Cytotoxic T cell (primary cell): ENCODE measurements around a stretch of chr5.

- PRO-cap, 2 experiments: no peak in any of the 2 experiments
These were observed 1.8 kb upstream of the LTC4S start for GRCh38 chr5:179791836-179792555.

GRCh38 chr5:179820023-179820125 lies 831 bp upstream of the SQSTM1 start:
- PRO-cap, 2 experiments: no peak in any of the 2 experiments

DNA sequence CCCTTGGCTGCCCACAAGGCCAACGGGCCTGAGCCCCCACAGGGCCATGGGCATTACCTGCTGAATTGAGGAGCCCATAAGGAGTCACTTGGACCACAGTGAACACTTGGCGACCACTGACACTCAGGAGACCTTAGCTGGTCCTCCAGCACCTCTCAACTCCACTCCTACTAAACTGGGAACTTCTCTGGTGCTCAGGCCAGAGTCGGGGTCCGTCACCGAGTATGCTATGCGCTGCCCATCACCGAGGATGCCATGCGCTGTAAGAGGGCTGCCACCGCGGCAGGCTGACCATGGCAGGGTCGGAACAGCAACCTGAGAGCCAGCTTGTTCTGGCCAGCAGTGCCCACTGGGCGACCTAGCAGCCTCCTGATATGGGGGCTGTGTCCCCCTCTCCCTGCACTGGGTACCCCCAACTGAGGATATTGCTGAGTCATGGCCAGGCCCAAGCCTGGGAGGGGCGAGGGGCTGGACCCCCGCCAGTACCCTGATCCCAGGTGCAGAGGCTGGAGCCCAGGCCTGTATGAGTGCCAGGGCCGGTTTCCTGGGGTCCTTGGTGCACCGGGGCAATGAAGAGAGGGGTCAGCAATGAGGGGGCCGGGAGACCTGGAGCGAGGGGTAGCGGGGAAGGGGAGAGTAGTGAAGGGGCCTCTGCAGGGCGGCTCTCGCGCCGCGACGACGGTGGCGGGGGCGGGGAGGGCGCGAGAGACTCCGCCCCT lies 420 bp upstream of the SQSTM1 start:
- PRO-cap, 2 experiments: peak in 2 of 2 experiments; most common minus-strand start position 641 of the sequence (in 2)

DNA sequence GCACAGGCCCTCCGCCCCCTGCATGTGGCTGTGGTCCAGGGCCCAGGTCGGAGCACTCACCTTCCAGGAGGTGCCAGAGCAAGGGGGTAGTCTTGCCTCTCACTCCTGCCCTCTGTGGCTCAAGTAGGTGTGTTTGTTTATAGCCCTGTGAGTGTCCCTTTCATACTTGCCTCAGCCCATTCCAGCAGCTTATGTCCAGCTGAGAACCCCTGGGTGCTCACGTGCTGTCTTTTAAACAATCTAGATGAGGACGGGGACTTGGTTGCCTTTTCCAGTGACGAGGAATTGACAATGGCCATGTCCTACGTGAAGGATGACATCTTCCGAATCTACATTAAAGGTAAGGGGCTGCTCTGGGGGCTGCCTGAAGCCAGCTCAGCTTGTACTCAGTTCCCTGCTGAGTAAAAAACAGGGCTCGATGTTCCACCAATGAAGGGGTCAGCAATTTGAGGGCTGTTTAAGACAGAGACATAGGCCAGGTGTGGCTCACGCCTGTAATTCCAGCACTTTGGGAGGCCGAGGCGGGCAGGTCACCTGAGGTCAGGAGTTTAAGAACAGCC lies 2.1 kb downstream of the SQSTM1 start:
- PRO-cap, 2 experiments: peak in 1 of 2 experiments; most common plus-strand start position 241 of the sequence (in 1)

DNA sequence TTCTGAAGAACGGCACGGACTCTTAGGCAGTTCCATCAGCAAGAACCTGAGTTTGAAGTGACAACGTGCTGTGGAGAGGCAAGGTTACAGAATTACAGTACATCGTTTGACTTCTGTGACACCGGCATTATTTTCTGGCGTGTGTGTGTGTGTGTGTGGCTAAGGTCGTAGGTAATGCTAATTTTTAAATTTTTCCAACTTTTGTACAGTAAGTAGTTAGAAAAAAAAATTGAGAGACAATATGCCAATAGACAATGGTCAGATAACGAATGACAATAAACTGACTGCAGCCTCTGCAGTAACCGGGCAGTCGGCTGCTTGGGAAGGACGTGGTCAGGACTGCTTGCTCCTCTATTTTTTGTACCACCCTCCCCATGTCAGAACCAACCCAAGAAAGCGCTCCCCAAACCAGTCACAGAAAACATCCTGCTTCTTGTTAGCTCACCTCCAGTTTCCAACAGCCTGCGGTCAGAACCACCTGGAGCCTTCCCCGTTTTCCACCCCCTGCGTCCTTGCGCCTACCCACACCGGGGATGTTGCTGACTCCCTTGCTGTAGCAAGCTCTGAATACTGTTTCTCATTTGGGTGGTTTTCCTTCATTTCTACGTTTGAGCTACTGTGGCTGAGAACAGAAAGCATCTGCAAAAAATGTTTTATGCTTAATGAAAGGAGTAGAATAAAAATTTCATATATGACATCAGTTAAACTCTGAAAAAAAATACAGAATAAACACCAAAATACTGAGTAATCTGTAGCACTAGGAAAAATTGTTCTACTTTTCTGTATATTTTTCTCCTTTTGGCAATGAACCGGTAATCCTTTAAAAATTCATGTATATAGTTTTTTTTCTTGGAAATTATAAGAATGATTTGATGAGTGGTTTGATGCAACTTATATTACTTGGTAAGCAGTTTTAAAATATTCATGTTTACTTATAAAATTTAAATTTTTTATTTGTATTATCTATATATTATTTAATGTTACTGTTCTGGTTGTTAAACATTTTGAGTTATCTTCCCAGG lies 1.8 kb upstream of the MRNIP start:
- PRO-cap, 2 experiments: no peak in any of the 2 experiments

DNA sequence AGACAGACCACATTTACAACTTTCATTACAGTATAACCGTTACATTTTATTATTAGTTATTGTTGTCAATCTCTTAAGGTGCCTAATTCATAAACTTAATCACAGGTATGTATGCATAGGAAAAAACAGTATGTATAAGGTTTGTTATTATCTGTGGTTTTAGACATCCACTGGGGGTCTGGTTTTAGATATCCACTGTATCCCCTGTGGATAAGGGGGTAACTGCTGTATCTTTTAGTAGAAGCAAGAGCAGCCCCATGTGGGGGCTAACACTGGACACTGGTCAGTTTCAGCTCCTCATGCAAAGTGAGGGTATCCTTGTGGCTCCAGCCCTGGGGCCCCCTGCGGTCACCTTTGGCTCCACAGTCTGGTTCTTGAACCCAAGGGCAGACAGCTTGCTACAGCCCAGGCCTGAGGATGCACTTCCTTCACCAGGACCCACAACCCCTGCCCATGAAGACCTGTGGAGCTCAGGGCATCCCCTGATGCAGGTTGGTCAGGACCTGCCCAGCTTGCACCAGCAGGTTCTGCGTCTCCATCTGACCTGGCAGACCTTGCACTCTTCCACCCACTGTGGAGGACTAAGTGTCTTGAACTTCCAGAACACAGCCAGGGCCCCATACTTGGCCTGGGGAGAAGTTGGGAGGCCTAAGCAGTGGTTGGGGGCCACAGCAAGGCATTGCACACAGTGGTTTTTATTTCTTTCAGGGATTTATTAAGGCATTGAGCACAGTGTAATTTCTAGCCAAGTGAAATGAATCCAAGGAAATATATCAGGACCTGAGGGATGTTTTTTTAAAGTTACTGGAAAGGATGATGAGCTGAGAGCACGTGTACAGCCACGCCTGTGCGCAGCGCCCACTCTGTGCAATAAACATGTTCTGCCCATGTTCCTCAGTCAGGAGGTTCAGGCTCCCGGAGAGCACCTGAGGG lies 3.7 kb upstream of the MRNIP start:
- PRO-cap, 2 experiments: no peak in any of the 2 experiments

GRCh38 chr5:180000059-180000862 lies 71.3 kb downstream of the RNF130 start:
- PRO-cap, 2 experiments: no peak in any of the 2 experiments

DNA sequence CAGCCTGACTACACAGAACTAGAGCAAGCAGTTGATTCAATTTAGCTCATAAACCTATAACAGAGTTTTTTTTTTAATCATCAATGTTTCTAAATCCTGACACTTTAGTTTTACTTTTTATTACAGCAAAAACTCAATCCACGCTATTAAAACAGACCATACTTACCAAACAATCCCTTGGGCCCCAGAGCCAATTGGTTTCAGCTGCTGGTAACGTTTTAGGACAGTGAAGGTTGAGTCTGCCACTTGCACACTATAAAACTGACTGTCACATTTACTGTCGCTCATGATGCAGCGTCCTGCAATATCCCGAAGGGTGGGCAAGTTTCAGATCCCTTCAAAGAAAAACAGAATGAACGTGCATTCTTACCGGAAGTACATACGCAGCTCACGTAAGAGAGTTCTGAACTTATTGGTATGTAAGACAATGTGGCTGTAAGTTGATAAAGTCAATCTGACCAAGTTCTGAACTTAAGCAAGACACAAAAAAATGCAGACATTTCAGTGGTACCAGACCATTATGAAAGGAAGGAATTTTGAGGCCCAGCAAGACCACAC lies 11.5 kb downstream of the MAPK9 start:
- PRO-cap, 2 experiments: no peak in any of the 2 experiments

DNA sequence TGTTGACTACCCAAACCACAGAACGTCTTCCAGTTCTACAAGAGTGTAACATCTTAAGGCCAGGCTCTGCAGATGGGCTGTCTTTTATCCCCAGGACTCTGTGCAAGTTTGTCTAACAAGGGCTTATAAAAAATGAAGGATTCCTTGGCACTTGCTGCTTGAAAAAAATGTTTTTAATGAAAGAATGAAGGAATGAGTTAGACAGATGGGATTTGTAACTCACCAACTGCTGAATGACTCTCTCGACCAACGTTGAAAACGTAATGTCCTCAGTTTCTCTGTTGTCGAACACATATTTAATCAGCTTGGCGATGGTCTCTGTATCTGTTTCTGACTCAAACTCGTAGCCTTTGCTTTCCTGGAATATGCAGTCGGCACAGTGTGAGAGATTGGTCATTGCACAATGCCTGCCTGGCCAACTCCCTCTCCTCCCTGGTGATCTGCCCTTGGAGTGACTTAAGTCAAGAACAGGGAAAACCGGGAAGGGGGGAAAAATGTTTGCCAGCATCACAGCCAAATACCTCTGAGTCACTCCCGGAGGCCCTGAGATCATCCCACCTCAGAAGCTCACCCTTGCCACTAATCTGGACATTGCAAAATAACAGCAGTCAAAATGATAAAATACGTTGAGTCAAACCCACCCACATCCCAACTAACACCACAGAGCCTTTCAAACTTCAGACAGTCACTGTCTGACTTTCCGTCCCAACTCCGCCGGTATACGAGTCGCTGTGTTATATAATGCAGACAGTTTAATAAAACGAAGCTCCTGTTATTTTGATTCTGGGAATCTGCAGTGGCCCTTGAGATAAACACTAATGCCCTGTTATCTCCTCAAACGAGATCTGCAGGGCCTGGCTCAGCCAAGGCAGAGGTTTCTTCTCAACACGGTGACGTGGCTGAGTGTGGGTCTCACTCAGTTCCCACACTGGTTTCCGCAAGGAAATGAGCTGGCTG lies 22.4 kb downstream of the GFPT2 start:
- PRO-cap, 2 experiments: no peak in any of the 2 experiments

DNA sequence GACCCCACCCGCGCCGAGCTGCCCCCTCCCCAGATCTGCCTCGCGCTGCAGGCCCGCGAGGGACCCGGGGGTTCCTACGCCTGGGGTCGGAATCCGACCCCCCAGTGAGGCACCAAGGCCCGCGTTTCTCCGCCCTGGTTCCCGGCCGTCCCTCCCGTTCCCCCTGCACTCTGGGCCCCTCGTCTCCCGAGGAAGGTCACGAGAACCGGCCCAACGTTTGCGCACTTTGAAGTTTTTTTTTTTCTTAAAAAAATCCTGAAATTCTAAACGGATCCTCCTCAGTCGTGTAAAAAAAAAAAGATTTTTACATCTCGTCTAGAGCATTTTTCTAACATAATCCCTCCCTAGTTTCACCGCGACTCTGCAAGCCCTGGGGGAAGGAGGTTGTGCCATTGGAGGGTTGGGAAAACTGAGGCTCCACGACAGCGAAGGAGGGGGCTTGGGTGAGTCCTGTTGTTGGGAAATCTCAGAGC lies 958 bp upstream of the GFPT2 start:
- PRO-cap, 2 experiments: no peak in any of the 2 experiments

DNA sequence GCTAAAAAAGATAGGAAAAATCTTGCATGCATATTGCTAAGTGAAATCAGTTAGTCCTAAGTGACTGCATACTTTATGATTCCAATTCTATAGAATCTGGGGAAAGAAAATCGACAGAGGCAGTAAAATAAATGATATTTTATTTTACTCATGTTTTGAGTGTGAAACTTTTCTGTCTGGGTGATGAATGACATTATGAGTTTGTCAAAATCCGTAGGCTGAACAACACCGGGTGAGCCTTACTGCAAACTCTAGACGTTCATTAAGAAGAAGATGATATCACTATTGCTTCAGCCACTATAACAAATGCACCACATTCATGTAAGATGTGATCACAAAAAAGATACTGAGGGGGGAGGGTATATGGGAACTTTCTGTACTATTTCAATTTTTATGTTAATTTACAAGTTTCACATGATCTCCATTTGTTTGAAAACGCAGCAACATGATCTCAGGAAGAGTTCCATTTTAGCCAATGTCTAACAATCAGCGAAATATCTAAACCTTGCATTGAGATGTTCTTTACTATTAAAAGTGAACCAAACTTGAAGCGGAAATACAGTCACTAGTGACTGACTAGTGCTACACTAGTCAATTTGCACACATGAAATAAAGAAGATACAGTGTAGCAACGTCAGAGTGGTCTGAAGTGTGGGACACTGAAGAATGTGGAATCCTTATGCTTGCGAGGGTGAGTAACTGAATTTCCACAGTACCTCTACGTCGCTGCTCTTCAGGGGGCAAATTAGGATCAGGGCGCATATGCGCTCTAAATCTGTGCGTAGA lies 39.4 kb upstream of the FLT4 start:
- PRO-cap, 2 experiments: peak in 2 of 2 experiments; most common plus-strand start position 637 of the sequence (in 2); most common minus-strand start position 264 of the sequence (in 1)

DNA sequence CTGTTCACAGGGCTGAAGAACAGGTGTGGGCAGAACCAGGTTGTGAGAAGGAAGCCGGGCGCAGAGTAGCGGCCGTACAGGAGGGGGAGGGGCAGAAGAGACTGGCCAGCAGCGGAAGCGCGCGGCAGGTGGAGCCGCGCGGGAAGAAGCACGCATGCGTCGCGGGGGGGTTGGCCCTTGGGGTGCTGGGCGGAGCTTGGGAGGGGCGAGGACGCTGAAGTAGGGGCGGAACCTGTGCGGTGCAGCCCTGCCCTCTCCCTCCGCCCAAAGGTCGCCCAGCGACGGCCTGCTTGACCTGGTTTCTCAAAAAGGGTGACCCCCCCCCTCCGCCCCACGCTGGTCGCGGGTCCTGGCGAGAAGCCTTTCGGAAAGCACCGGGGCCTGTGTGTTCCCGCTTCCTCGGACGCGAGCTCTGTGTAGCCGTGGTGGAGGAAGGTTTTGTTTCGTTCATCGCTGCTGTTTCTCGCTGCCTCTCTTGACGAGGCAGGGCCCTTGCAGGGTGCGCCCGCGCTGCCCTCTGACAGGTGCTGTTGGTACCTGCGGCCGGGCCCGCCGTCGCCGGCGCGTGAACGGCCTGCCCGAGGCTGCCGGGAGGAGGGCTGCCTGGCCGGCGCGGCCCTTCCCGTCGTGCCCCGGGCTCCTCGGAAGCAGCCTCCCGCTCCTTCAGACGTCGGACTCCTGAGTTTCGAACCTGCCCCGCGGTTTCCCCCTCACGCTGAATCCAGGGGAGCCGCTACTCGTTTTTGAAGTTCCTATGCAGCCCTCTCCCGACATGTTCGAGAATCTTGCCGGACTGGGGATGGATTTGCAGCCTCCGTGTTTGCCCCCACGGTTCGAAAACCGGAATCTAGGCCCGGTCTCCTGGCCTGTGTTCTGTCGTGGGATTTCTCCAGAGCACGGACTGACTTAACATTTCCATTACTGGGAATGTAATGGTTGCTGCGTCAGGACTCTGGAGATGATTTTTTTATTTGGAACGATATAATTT lies 8.0 kb upstream of the MGAT1 start:
- PRO-cap, 2 experiments: peak in 2 of 2 experiments; most common plus-strand start position 202 of the sequence (in 2); most common minus-strand start position 103 of the sequence (in 2)

DNA sequence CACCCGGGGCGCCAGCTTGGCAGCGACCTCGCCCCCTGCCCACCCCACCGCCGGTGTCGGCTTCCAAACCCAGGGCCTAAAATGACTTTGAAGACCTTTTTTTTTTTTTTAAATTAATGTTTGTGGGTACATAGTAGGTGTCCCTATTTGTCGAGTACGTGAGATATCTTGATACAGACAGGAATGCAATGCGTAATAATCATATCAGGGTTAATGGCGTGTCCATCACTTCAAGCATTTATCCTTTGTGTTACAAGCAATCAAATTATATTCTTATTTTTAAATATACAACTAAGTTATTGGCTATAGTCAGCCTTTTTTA lies 689 bp upstream of the ZFP62 start:
- PRO-cap, 2 experiments: no peak in any of the 2 experiments

GRCh38 chr5:181161106-181161551 lies 13.7 kb downstream of the OR2V2 start:
- PRO-cap, 2 experiments: peak in 1 of 2 experiments; most common plus-strand start chr5:181161231 (in 1)

GRCh38 chr5:181163411-181163924 lies 16.1 kb downstream of the OR2V2 start:
- PRO-cap, 2 experiments: no peak in any of the 2 experiments

DNA sequence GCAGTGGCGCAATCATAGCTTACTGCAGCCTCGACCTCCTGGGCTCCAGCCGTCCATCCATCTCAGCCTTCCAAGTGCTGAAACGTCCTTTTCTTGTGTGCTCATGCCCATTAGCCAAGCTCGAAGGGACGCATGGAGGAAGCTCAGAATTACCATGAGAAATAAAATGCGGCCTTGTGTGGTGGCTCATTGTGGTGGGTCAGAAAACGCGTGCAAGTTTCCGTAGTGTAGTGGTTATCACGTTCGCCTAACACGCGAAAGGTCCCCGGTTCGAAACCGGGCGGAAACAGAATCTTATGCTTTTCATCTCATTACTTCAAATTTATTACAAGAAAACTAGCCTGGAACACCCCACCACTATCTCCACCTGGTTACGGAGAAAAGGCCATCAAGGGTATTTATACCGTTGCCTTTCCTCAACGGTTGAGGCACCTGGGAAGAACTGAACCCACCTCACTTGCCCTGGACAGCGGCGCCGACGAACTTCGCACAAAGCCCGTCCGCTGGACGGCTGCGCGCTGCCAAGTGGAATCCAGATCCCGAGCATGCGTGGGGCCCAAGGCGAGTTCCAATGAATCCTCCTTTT lies 16.6 kb downstream of the OR2V2 start:
- PRO-cap, 2 experiments: no peak in any of the 2 experiments

DNA sequence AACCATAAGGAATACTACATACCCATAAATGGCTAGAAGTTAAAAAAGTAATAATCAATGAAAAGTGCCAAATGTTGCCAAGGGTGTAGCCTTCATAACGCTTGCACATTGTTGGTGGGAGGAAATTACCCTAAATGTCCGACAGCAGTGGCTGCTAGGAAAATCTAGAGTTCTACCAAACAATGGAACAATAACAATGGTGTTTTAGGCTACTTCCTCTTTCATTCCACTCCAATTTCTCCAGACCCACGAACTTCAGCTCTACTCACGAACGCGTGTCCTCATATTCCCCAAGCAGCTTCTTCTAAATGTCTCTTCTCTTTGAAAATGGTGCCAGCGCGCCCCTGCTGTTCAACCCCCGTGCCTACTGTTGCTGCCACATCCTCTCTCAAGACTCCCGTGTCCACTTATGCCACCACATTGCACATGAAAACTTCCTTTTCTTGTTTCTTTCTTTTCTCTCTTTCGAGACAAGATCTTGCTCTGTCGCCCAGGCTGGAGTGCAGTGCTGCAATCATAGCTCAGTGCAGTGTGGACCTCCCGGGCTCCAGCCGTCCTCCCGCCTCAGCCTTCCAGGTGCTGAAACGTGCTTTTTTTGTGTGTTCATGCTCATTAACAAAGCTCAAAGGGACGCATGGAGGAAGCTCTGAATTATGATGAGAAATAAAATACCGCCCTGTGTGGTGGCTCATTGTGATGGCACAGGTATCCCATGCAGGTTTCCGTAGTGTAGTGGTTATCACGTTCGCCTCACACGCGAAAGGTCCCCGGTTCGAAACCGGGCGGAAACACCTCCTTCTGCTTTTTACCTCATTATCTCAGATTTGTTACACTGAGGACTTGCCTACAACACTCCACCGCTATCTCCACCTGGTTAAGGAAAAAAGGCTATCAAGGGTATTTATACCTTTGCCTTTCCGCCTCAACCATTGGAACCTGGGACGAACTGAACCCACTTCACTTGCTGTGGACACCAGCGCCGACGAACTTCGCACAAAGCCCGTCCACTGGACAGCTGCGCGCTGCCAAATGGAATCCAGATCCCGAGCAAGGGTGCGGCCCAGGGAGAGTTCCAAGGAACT lies 25.9 kb downstream of the OR2V2 start:
- PRO-cap, 2 experiments: peak in 2 of 2 experiments; most common plus-strand start position 715 of the sequence (in 2); most common minus-strand start position 410 of the sequence (in 1)

DNA sequence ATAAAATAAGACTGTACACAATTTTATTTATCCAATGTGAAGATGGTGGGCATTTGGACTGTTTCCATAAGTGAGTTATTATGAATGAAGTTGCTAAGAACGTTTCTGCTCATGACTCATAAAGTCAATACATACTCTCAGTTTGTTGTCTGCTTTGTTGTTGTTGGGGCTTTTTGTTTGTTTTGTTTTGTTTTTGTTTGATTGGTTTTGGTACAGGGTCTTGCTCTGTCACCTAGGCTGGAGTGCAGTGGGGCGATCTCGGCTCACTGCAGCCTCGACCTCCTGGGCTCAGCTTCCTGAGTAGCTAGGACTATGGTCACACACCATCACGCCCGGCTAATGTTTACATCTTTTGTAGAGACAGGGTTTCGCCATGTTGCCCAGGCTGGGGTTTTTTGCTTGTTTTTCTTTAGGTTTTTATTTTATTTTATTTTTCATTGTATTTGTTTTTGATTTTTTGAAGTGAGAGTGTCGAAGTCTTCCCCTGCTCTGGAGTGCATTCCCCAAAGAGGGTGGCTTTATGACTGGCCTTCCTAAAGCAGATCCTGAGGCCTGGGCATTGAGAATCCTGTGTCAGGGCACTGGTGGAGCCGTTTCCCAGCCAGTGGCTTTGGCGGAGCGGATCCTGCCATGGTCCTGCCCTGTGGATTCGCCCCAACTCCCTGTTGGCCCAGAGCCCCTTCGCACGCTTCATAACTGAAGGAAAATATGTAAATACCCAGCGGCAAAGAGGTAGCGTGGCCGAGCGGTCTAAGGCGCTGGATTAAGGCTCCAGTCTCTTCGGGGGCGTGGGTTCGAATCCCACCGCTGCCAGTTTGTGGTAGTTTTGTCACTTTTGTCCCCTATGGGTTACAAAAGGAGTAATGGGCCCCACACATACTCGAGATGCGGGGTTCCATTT lies 17.8 kb downstream of the TRIM7 start:
- PRO-cap, 2 experiments: peak in 2 of 2 experiments; most common plus-strand start position 727 of the sequence (in 2); most common minus-strand start position 664 of the sequence (in 1)

- PRO-cap, 2 experiments: peak in 1 of 2 experiments; most common plus-strand start chr5:181247114 (in 1); most common minus-strand start chr5:181246937 (in 1)
These were observed 3.1 kb upstream of the RACK1 start for GRCh38 chr5:181246821-181247216.

DNA sequence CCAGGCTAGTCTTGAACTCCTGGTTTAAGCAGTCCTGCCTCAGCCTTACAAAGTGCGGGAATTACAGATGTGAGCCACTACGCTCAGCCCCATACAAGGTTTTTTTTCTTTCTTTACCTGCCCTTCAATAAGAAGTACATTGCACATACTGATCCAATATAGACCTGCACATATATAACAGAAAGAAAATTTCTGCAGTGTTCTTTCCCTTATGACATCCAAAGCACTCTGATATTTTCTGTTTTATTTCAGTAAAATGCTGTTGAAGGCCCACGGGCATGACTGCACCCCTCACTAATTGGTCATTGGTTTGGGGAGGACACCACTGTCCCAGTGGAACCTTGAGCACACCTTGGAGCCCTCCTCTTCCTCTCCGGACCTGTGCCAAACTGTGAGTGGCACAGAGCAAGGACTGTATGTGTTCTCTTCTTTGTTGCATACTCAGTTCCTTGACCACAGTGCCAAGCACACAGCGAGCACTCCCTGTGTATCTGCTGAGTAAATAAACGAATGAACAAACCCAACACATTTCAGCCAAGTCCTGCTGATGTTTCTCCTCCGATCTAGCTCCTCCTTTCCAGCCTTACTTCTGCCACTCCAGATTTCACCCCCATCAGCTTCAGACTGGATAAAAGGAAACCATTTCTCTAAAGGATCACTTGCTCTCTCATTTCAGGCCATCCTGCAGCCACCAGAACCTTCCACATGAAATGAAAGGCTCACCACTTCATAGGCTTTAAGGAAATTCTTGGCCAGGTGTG lies 2.6 kb upstream of the TRIM52 start:
- PRO-cap, 2 experiments: no peak in any of the 2 experiments